Colon Carcinoma Metastatic in the Lung (tissue), 2 donors: ENCODE measurements around a stretch of chr9.

DNA sequence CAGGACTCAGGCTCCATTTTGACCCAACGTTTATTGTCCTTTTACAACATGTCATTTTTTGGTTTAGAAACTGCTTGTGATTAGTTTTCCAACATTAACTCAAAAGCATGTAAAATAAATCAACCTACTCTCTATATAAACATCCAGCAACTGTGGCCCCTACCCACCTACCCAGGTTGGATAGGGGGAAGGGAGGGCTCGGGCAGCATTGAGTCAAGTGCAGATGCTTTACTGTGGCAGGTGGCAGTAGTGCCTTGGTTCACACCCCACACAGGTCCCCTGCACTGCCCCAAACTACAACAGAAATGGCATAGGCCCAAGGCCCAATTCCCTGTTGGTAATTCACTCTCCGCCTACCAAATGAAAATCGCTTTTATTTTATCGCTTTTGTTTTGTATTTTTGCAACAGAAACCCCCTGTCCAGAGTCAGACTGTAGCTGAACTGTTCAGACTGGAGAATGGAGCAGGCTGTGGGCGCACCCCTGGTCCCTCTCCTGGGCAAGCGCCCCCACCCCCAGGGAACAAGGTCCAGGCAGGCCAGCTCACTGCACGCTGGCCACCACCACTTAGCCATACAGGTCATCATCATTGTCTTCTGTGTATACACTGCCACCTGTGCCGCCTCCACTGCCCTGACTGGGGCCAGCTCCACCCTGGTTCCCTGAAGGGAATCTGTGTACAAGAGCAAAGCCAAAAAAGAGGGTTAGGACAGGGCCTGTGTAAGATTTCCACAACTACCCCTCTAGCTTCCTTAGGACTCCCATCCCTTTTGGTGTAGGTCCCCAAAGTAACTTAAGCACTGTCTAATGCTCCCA, 14.7 kb downstream of the C9orf131 start:
- PRO-cap, 2 experiments: no peak in any of the 2 experiments

- PRO-cap, 2 experiments: no peak in any of the 2 experiments
Observed at GRCh38 chr9:35057366-35057860, 15.0 kb downstream of the VCP start.

GRCh38 chr9:35089005-35089626, 7.3 kb downstream of the PIGO start:
- PRO-cap, 2 experiments: no peak in any of the 2 experiments

DNA sequence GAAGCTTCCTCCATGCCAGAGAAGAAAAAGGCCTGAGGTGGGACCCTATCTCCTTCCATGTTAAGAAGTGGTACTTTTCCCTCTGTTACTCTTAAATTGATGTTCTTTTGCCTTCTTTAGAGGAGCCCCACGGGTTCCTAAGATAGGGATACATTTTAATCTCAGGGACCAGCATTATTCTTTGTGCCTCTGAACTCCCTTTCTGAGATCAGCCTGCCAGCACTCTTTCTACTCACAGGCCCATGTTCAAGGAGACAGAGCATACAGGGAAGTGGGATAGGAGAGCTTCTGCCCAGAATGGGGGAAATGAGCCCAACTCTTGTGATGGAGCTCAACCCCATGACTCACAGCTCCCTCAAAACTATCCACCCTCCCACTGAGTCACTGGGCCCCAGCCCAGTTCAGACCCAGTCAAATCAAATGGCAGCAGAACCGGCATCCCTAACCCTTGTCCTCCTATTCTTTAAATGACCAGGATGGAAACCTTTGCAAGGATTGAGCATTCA, 3.5 kb downstream of the ATOSB start:
- PRO-cap, 2 experiments: no peak in any of the 2 experiments

DNA sequence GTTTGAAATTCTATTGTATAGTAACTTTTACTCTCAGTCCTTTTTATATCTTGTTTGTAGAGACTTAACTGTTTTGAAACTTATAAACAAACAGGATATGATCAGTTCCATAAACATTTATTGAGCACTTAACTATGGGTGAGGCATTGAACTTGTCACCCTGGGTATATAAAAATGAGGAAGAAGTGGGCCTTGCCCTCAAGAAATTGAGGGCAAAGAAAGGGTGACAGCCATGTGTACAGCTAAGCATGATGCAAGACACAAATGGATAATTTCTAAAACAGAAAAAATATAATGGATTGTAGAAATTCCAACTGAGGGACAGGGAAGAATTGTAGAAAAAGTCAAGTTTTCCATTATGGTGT, 15.7 kb downstream of the UNC13B start:
- PRO-cap, 2 experiments: no peak in any of the 2 experiments

- PRO-cap, 2 experiments: no peak in any of the 2 experiments
Observed at GRCh38 chr9:35376012-35376390, 113.9 kb upstream of the RUSC2 start.

DNA sequence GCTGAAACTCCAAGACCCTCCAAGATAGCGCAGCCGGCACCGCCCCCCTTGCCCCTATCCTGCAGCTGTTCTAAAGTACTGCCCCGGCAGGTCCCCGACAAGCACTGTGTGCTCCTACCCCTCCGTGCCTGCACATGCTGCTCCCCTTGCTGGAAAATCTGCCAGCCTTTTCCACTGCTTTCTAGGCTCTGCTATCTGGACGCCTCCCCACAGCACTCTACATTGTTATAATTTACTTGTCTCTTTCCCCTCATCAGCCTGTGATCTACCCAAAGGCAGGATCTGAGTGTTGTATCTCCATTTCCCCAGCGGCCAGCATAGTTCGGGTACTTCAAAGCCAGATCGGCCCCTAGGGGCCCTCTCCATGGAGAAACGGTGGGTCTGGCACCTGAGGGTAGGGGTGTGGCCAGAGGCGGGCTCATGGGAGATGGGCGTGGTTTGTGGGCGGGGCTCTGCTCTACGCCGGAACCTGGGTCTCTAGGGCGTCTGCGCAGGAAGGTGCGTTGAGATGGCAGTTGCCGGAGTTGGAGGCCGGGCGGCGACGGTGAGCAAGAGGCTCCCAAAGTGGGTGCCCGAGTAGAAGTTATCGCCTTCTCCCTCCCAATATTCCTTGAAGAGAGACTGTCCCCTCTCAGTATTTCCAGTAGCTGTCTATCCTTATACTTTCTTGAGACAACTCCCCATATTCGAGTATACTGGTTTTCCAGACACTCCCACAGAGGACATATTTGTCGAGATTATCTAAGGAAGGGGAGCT, 83.4 kb upstream of the RUSC2 start:
- PRO-cap, 2 experiments: peak in 1 of 2 experiments; most common plus-strand start position 506 of the sequence (in 1)

- PRO-cap, 2 experiments: no peak in any of the 2 experiments
Observed at GRCh38 chr9:35635928-35636578, 14.7 kb downstream of the SIT1 start.

DNA sequence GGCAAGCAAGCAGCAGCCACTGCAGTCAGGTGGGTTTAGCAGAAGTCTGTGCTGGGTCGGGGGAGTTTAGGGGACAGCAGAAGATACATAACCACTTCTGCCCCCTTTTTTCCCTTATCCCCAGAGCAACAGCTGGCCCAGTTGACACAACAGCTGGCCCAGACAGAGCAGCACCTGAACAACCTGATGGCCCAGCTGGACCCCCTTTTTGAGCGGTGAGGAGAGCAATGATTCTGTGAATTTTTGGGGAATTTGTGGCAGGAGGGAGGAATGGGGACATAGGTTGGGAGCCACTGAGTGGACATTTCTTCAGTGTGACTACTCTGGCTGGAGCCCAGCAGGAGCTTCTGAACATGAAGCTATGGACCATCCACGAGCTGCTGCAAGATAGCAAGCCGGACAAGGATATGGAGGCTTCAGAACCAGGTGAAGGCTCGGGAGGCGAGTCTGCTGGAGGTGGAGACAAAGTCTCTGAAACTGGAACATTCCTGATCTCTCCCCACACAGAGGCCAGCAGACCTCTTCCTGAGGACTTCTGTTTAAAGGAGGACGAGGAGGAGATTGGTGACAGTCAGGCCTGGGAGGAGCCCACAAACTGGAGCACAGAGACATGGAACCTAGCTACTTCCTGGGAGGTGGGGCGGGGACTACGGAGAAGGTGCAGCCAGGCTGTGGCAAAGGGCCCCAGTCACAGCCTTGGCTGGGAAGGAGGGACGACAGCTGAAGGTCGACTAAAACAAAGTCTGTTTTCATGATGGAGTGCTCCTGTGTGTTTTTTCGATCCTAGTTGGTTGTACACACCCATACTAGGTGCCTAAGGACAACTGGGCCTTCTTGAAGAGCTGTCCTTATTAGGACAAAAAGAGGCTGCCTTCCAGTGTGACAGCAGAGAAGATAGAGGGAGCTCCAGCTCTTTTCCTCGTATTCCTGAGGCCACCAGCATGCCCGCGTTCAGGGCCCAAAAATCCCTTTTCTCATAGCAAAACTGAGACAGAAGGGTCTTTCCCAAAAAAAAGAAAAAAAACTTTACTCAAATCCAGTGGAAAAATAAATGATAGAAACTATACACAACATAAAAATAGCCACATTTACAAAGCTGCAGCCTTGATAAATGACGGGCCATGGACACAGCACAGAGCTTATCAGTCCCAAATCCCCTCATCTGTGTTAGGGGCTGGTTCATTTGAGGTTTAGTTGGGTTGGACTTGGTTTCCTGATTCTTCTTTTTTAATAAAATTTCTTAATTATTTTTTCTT, 2.8 kb downstream of the CCDC107 start:
- PRO-cap, 2 experiments: peak in 1 of 2 experiments; most common minus-strand start position 793 of the sequence (in 1)

GRCh38 chr9:35715057-35715937, 16.7 kb downstream of the TLN1 start:
- PRO-cap, 2 experiments: no peak in any of the 2 experiments

DNA sequence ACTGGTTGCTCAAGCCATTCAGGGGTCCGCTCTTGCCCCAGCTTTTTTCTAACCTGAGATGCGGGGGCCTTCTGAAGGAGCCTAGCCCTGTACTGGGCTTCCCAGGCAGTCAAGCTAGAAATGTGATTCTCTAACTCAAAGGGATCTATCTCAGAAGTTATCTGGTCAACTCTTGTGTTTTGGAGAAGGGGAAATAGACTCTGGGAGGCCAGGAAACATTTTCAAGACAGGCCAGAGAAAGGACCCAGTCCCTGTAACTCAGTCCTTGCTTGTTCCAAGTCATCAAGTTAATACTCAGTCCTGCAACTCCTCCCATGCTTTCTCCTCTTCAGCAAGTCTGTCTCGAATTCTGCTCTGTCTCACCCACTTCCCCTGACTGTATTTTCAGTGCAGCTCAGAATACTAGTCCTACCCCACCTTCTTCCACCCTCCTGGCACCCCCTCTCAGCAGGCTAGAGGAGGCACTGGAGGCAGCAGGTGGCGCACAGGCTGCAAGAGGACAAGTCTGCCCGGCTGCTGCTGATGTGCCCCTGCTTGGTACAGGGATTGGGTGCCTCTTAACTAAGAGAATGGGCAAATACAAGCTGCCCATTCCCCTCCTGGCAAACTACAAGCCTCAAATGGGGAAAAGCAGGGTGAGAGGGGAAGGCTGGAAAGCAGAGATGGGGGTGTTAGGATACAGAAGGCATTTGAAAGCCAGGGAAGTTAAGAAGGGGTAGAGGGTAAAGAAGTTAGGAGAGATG, 5.2 kb downstream of the TLN1 start:
- PRO-cap, 2 experiments: no peak in any of the 2 experiments

DNA sequence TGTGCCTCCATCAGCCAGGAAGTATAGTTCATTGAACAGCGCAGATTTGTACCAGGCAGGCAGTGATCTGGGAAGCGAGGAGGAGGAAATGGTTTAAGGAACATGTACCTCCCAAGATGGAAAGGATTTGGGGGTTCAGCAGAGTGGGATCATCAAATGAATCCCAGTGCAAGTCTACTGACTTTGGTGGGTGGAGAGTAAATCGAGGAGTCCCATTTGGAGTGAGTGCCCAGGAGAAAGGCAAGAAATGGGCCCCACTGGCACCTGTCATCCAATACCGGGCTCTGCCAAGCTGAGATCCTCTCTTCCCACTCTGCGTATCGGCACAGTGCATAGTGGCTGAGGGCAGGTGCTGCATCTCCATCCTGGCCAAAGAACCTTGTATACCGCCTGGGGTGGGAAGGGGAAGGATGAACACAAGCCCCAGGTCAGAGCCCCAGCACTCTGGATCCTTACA, 7.3 kb downstream of the CREB3 start:
- PRO-cap, 2 experiments: no peak in any of the 2 experiments

GRCh38 chr9:35834331-35834750, 5.3 kb downstream of the TMEM8B start:
- PRO-cap, 2 experiments: no peak in any of the 2 experiments

DNA sequence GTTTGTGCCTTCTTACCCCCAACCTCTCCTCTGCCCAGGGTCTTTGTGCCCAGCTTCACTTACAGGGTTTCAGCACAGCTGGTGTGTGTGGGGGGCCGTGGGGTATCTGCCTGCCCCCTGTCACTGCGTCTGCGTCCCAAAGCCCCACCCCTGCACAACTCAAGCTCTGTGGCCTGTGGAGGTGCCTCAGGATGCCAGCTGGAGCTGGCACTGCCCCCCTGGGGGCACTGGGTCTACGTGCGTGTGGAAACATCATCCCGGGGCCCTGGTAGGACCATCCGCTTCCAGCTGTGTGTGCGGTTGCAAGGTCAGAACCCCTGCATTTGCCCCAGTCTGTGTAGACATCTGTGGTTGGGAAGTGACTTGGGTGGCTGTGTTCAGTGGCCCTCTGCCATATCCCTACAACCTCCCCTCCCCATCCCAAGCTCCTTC, 12.5 kb downstream of the TMEM8B start:
- PRO-cap, 2 experiments: no peak in any of the 2 experiments

DNA sequence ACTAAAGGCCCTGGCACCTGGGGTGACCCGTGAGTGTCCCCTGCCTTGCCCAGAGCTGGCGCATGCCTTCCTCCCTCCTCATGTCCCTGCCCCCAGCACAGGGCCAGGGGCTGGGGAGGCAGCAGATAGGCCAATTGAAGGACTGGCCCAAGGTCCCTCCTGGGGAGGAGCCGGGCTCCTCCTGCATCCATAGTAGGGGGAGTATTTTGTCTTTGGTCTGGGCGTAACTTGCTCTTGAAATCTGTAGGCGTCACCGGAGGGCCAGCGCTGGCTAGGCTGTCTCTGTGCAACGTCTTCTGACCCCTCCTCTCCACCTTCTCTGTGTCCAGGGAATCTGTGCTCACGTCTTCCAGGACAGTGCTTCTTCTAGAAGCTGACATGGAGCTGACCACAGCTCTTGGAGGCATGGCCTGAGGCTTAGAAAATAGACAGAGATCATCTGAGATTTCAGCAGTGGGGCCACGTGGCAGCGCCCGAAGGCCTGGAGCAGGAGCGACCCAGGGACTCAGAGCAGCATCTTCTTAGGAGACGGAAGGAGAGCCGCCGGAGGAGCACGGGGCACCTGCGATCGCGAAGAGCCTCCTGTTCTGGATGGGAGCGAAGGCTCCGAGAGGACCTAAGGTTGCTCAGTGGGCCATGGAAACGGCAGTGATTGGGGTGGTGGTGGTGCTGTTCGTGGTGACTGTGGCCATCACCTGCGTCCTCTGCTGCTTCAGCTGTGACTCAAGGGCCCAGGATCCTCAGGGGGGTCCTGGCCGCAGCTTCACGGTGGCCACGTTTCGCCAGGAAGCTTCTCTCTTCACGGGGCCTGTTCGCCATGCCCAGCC, 751 bp downstream of the SPAAR start:
- PRO-cap, 2 experiments: no peak in any of the 2 experiments

- PRO-cap, 2 experiments: no peak in any of the 2 experiments
Observed at GRCh38 chr9:36153964-36155268, 14.8 kb upstream of the CCIN start.

GRCh38 chr9:36162924-36164234, 5.8 kb upstream of the CCIN start:
- PRO-cap, 2 experiments: no peak in any of the 2 experiments

DNA sequence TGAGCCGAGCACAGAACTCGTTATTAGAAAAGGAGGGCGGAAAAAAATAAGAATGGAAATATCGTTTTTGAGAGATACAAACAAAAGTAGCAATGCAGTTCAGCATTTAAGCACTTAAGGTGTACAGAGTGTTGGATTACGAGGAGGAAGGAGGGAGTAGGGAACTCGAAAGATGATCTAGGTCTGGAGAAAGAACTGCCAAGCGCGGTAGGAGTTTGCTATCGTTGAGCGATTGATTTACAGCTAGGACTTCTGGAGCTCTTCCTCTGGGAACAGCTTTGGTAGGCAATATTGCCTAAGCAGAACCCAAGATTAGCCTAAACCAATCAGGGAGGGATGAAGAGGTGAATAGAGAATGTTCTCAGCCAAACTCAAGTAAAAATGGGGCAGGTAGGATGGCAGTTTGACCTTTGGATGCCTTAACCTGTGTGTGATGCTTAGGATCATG, 945 bp downstream of the CLTA start:
- PRO-cap, 2 experiments: no peak in any of the 2 experiments

DNA sequence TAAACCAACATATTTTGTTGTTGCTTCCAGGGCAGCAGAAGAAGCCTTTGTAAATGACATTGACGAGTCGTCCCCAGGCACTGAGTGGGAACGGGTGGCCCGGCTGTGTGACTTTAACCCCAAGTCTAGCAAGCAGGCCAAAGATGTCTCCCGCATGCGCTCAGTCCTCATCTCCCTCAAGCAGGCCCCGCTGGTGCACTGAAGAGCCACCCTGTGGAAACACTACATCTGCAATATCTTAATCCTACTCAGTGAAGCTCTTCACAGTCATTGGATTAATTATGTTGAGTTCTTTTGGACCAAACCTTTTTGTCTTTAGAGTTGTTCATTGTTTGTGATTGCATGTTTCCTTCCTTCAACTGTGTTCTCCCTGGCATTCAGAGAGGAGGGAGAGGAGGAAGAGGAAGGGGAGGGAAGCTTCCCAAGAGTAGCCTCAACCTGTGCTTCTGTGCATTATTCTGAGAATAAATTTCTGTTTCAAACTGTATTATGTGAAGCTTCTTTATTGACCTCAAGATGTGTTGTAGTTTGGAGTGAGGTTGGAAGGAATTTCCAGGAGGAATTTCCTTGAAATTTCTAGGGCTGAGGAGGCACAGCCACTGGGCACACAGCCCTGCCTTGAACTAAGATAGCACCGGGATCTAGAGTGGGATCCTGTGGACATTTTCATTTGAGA, 21.0 kb downstream of the CLTA start:
- PRO-cap, 2 experiments: no peak in any of the 2 experiments

GRCh38 chr9:36251454-36251977, 6.7 kb downstream of the GNE start:
- PRO-cap, 2 experiments: no peak in any of the 2 experiments